Urinary bladder (tissue), 3 donors: ENCODE results near the genes NT5C2, CALHM2, STN1, COL17A1 and GSTO1.

DNA sequence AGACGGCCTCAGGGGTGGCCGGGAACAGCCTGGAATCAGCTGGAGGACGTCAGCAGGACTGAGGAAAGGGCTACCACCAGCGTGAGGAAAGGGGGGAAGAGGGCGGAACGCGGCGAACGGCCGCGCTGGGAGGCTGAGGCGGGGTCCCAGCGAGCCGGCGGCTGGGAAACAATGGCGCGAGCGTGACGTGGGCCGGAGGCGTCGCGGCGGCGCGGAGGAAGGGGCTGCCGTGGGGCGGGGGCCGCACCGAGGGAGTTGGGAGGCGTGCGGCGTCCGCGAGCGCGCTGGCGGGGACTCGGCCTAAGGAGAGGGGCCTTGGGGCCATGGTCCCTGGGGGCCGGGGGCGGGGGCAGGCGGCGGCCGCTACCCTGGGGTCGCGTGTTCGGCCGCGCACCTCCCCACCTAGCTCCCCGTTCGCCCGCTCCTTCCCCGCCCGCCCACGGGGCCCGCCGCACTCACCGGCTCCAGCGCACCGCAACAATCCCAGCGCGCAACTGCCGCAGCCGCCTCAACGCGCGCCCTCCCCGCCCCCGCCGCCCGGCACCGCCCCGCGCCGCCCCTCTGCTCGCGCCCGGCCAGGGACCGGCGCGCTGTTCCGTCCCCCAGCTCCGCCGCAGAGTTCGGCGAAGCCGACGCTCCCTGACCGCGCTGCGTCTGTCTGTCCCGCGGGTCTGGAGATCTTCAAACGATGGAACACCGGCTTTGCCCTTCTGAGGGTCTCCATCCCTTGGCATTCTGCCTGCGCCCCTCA lies at the start of gene NT5C2:
NT5C2 (minus strand) TSS at position 496 of the 751 bp plus-strand sequence.
- PRO-cap: bidirectional peak, plus-strand start at position 84 of the sequence, minus-strand start outside the sequence; bidirectional peak, plus-strand start at position 626 of the sequence, minus-strand start at position 496 of the sequence
- RAMPAGE, long total RNA: no peak

DNA sequence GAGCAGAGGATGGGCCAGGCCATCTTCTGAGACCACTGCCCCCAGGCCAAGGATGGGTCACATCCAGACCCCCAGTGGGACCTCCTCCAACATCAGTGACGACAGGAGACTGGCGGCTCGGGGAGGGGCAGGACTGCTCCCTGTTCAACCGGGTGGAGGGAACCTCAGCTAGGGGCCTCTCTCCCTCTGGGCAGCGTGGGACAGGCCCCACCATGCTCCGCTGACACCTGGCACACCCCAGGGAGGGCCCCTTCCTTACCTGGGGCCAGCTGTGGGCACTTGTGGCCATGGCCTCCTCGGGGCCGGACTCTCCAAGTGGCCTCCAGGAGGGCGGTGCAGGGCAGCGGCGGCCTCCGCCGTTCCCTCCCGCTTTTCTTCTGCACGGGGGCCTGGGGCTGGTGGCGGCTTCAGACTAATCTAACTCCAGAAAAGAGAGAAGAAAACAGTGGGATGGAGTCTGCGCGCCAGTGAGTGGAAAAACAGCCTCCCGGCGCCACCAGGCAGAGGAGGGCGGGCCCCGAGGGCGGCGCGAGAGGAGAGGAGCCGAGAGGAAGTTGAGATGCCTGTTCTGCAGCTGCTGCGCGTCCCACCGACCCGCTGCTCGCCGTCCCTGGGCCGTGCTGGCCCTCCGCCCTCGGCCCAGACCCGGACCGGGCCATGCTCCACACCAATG lies at the start of gene CALHM2:
CALHM2 (minus strand) TSS at position 474 of the 673 bp plus-strand sequence.
- PRO-cap: unidirectional peak, plus-strand start at position 95 of the sequence; bidirectional peak, plus-strand start at position 573 of the sequence, minus-strand start at position 379 of the sequence
- RAMPAGE, long total RNA: start-site peak on the minus strand centred at position 455 of the sequence, 161 bp wide, 246 and 191 reads in 2 replicates

DNA sequence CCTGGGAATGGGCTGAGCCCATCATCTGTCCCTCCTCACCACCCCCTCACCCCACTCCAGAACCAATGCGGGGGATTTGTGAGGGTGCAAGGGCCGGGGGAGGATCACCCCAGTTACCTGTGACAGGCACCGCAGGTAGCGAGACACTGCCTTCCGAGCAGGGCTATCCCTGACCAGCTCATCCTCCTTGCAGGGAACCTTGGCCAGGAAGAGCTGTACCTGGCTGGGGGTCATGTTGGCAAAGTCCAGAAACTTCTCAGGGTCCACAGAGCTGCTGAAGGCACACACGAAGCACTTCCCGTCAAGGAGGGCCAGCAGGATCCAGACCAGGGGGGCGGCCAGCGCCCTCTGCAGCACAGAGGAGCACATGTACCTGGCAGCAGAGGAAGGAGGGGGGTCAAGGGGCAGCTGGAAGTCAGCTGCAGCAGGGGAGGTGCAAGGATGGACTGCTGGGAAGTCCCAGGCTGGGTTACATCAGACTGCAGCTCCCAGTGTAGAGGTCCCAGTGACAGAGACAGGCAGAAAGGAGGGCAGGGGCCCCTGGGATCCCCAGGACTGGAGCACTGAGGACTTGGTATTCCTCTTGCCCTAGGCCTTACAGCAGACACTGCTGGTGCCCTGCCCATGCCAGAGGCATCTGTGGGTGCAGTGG lies 2.7 kb downstream of the CALHM3 start:
- PRO-cap: no peak
- RAMPAGE, long total RNA: no peak

DNA sequence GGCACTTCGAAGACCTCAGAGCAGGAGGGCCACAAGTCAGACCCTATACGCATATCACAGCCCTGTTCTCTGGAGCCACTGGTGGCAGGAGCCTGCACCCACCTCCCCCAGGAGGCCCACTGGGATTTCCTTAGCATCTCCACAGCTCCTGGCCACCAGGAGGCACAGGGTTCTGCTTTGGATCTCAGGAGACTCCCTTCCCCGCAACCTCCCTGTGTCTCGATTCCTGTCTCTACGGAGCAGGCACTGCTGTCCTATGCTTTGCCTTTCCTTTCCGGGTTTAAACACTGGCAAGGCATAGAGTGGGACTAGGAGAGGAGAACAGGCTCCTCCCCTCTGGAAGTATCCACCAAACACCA lies 166.2 kb downstream of the NEURL1 start:
- PRO-cap: bidirectional peak, plus-strand start outside the sequence, minus-strand start at position 282 of the sequence
- RAMPAGE, long total RNA: no peak

DNA sequence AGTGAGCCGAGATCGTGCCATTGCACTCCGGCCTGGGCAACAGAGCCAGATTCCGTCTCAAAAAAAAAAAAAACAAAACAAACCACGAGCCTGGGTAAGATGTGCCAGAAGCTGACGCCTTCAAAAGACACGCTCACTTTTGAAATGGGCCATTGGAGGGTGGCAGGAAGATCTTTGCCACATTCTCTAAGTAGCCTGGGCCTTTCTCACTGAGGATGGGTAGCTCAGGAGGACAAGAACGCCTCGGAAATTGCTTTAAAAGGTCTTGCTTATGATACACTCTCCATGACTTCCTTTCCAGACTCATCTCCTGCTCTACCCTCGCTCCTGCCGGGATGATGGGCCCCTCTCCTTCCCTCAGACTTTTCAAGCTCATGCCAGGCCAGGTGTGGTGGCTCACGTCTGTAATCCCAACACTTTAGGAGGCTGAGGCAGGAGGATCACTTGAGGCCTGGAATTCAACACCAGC lies 172.6 kb downstream of the SH3PXD2A start:
- PRO-cap: unidirectional peak, plus-strand start at position 152 of the sequence
- RAMPAGE, long total RNA: no peak

DNA sequence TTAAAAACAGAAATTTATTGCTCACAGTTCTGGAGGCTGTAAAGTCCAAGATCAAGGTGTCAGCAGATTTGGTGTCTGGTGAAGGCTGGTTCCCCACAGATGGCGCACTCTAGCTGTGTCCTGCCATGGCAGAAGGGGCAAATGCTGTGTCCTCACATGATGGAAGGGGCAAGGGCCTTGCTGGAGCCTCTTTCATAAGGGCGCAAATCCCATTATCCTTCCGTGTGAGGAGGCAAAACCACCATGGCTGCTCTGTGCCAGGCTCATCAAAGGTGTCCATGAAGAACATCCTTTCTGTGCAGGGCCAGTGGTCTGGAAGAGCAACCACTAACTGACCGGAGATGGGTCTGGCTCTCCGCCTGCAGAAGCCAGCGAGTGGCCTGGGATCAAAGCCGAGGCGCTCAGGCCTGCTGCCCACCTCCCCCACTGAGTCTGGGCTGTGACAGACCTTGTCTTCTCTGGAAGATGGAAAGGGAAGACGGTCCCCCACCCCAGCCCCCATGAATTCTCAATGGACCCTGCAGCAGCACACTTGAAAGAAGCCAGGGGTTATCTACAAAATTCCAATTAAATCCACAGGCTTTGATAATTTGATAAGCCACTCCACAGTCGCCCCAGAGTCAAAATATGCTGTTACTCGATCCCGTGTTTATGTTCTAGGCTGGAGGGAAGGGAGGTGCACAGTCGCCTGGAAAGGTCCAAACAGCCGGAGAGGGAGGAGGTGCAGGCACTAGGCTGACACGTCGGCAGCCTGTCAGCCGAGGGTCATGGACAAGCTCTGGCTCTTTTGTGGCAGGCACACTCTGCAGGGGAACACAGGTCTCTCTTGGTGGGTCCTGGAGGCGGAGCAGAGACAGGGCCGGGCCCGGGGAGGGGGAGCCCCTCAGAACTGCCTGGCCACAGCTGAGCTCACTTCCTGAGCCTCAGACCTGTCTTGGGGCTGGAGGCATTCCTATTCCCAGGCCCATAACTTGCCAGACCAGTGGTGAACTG lies 135.0 kb downstream of the SH3PXD2A start:
- PRO-cap: no peak
- RAMPAGE, long total RNA: no peak

GRCh38 chr10:103771957-103773043 lies 83.1 kb downstream of the SH3PXD2A start:
- PRO-cap: bidirectional peak, plus-strand start at chr10:103772440, minus-strand start at chr10:103772349; bidirectional peak, plus-strand start at chr10:103772564, minus-strand start at chr10:103772566; unidirectional peak, minus-strand start at chr10:103772708
- RAMPAGE, long total RNA: no peak

GRCh38 chr10:103784878-103785346 lies 70.5 kb downstream of the SH3PXD2A start:
- PRO-cap: no peak
- RAMPAGE, long total RNA: no peak

- PRO-cap: no peak
- RAMPAGE, long total RNA: no peak
These were observed 23.4 kb downstream of the SH3PXD2A start for GRCh38 chr10:103831823-103832510.

GRCh38 chr10:103840309-103840879 lies 15.0 kb downstream of the SH3PXD2A start:
- PRO-cap: no peak
- RAMPAGE, long total RNA: no peak

DNA sequence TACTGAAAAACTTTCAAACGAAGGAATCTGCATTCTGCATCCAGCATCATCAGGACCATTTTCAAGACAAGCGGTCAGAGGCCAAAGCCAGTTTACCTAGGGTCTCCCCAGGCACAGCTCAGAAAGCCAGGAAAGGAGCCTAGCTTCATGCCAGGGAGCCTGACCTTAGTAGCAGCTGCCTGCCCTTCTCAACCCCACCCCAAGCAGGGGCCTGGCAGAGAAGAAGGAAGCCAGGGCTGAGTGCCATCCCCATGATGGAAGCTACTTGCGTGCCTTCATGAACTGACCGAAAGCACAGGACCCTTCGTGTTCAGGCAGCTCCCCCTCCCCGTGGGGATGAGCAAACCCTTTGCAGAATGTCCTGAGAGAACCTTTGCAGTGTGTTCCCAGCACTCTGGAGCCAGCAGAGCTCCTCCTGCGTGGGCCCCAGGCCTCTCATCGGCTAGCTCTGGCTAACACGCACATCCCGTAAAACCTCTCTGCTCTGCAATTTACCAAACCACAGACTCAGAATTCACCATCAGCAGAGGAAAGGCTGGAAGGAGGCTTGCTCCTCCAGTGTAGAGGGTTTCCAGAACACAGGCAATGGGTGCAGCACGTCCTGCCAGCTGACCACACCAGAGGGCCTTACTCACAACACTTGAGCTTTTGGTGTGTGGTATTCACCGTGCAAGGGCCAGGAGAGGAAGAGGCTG lies 3.2 kb downstream of the SH3PXD2A start:
- PRO-cap: no peak
- RAMPAGE, long total RNA: no peak

- PRO-cap: no peak
- RAMPAGE, long total RNA: no peak
These were observed 1.6 kb downstream of the STN1 start for GRCh38 chr10:103916334-103916744.

DNA sequence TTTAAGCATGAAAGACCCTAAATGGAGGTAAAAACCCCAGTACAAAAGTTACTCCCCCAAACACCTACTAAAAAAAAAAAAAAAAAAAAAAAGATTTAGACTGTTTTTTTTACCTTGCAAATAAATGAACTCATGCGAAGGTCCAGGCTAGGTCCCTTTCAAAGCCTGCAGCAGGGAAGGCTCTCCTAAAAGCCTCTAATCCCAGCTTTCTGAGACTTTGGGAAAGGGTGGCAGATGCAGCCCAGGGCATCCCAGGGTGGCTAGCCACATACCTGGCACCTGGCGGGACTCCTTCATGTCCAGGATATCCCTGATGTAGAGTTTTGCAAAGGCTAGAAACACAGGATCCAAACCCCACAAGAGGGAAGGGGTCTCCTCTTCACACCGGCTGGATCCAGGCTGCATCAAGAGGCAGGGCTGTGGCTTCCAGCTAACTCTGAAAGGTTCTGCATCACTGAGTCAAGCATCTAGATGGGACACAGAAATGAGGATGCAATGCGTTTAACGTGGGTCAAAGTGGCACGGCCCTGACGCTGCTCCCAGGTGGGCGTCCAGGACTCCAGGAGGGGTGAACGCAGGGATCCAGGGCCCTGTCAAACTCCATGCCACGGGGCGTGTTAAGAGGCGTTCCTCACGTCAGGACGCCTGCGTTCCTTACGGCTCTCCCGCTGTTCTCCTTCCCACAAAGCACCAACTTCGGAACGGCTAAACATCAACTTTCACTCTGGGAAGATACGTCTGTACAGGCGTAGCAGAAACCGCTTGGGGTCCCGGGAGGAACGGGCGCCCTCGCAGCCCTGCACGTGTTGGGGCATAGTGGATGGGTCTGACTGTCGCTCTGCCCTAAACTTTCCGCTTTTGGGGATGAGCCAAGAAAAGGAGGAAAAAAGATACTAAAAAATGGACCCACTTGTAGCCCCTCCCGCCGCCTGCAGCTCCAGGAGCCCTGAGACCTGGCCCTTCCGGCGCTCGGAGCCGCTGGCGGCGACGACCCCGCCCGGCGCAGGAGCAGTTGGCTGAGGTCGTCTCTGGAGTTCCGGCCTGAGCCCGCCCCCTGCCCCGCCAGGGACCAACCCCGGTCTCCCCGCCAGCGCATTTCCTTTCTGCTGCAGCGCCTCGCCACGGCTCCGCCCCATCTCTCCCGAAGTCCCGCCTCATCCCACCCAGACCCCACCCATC lies at the start of gene STN1:
STN1 (minus strand) TSS at position 995 of the 1,179 bp plus-strand sequence.
- PRO-cap: unidirectional peak, minus-strand start at position 860 of the sequence; bidirectional peak, plus-strand start outside the sequence, minus-strand start at position 1,074 of the sequence
- RAMPAGE, long total RNA: start-site peak on the minus strand centred at position 968 of the sequence, 43 bp wide, 186 and 166 reads in 2 replicates

DNA sequence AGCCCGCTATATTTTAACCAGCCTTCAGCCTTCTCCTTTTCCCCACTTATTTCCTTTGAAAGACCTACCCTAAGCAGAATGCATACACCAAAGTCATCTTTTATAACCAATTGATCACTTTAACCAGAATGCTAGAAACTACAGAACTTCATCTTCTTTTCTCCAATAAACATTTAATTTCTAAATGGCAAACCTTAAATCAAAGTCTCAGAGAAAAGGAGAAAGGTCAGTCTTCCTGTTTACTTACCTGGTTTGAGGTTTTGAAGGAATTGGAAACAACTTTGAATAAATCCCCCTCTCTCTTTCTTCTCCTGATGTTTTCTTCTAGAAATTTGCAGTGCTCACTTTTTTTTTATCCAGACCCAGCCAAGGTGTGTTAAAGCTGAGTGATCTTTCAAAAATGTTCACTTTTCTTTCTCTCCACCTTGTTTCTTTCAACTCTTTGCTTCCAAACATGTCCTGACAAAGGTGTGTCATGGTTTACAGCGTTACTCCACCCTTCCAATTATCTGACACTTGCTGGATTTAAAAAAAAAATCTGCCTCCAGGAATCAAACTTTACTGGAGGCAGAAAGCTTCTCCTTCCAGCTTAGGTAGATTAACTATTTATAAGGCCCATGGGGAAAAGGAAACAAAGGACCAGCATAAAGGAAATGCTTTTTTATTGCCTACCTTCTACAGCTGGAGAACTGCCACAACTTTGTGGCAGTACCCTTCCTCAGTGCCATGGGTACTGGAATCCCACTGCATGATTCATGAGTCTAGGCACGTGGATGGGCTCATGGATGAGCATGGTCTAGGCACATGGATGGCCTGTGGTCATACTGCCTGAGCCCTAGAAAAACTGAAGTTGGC lies at the start of gene COL17A1:
COL17A1 (minus strand) TSS at position 405 of the 855 bp plus-strand sequence.
- PRO-cap: no peak
- RAMPAGE, long total RNA: no peak

DNA sequence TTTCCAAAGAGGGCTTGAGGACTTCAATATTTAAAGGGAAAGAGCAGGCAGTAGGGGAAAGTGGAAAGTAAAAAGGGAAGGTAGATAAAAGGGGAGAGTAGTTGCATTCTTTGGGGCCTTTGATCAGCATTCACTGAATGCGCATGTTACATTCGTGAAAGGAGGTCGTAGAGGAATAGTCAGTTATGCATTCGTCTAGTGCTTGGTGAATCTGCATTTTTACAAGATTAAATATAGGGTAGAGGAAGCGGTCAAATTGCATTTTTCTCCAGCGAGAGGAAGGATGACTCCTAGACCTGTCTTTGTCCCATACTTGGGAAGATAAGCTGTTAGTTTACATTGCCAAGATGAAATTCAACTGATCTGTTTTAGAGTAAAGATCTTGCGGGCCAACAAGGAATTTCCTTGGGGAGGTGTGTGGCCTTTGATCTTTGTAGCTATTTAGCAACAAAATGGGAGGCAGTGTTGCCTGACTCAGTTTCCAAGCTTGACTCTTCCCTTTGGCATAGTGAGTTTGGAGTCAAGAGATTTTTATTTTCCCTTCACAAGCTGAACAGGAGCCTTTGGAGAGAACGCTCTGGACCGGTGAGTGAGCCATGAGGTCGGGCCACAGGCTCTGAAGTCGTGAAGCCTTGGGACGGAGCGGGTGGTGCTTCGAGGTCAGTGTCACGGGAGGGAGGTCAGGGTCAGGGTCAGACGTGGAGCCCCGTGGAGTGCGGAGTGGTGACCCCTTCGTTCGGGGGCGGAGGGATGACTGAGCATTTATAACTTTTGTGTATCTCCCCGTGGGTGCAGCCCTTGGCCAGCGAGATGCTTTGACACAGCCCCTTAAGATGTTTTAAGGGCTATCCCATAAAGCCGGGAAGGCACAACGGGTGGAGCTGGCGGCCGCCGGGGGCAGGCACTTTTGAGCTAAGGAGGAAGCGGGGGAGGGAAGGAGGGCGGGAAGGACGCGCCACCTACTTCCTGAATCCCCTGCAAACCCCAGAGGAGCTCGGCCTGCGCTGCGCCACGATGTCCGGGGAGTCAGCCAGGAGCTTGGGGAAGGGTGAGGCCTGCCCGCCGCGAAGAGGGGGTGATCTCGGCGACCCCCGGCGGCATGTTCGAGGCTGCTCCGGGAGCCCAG lies at the start of gene GSTO1:
GSTO1 (plus strand) TSS at position 978 of the 1,126 bp plus-strand sequence.
- PRO-cap: unidirectional peak, plus-strand start at position 865 of the sequence; bidirectional peak, plus-strand start at position 980 of the sequence, minus-strand start at position 909 of the sequence
- RAMPAGE, long total RNA: start-site peak on the plus strand centred at position 992 of the sequence, 69 bp wide, 664 and 410 reads in 2 replicates

DNA sequence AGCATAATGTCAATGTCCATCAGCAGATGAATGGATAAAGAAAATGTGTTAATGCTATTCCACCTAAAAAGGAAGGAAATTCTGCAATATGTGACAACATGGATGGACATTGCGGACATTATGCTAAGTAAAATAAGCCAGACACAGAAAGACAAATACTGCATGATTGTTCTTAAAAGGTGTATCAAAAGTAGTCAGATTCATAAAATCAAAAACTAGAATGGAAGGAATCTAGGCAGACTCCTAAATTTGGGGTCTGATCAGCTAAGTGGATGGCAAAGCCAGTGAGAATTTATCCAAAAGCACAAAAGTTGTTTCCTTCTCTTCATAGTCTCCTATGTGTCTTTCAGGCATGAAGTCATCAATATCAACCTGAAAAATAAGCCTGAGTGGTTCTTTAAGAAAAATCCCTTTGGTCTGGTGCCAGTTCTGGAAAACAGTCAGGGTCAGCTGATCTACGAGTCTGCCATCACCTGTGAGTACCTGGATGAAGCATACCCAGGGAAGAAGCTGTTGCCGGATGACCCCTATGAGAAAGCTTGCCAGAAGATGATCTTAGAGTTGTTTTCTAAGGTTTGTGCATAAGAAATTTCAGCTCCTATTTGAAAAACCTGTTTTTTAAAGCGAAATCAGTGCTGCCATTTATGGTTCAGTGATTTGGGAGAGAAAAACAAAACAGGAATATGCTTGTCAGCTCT lies 4.7 kb downstream of the GSTO1 start:
- PRO-cap: no peak
- RAMPAGE, long total RNA: no peak

- PRO-cap: no peak
- RAMPAGE, long total RNA: no peak
These were observed 30.7 kb downstream of the ITPRIP start for GRCh38 chr10:104307299-104308152.

DNA sequence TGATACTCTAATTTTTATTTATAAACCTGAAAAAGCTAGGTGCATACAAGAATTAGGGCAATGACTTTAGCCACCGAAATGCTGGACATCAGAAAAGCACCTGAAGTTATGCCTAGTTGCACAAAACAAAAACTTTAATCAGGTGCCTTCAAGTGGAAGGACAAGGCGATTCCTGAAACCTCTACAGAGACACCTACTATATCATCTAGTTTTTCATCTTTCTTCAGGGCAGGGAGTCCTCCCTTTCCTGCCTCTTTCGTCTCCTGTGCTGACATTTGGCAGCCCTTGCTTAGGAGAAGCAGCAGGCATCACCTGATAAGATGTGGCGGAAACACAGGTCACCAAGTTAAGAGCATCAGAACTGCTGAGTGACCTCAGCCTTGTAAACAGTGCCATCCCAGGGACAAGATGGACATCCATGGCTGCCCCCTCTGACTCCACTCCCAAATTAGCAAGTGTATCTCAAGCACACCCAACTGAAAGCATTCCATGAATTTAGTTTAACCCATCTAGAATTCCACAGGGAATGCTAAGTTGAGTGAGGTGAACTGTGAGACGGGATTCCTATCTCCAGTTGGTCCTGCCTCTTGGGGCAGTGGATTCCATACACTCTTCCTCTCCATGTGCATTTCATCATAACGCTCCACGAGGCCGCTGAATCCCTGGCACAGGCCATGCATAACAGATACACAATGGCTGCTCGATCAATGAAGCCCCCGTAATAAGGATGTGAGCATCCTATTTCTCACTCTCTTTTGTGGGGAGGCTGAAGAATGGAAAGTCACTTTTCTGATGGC lies 5.8 kb downstream of the ITPRIP start:
- PRO-cap: no peak
- RAMPAGE, long total RNA: no peak

GRCh38 chr10:104339456-104340884 lies 1.7 kb upstream of the ITPRIP start:
- PRO-cap: bidirectional peak, plus-strand start at chr10:104339716, minus-strand start at chr10:104339608
- RAMPAGE, long total RNA: no peak

DNA sequence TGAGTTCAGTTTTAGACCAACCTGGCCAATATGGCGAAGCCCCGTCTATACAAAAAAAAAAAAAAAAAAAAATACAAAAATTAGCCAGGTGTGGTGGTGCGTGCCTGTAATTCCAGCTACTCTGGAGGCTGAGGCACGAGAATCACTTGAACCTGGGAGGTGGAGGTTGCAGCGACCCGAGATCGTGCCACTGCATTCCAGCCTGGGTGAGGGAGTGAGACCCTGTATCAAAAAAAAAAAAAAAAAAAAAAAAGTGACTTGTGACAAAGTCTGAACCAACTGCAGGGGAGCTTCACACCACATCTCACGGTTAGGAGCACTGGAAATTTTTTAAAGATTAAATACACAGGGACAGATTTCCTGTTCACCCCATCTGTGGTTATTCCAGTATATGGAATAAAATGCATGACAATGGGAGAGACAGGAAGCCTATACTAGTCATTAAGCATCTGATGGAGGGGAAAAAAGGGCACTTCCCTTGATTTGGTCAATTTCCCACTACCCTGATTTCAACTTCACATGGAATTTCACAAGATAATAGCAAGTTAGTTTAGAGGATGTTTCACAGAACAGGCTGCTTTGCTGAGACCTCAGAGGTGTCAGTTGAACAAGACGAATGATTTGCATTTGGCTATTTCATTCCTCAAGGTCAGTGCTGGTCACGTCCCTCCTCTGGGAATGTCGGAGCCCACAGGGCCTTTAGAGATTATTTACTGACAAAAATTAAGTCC lies 4.5 kb upstream of the ITPRIP start:
- PRO-cap: no peak
- RAMPAGE, long total RNA: no peak